K562 (cell line): ENCODE measurements around a stretch of chr9.

GRCh38 chr9:6640174-6640531 lies 5.4 kb downstream of the GLDC start:
- RAMPAGE, long total RNA = no peak
- RRBS = no CpG with 5 or more reads among the region's 7 CpGs
PRO-cap:
- standard = no peak
- CoPRO, capped RNA only, 2 experiments = no peak in any of the 2 experiments
- CoPRO, capped and uncapped RNA, 2 experiments = no peak in any of the 2 experiments
- CoPRO, uncapped RNA only, 2 experiments = no peak in any of the 2 experiments
CAGE:
- cytosol, long polyA plus RNA = no peak
- long polyA plus RNA = no peak
- nucleolus, long total RNA = no peak
- nucleus, long polyA plus RNA = no peak

- RAMPAGE, long total RNA = no peak
- RRBS = no CpG with 5 or more reads among the region's 13 CpGs
PRO-cap:
- standard = no peak
- CoPRO, capped RNA only, 2 experiments = no peak in any of the 2 experiments
- CoPRO, capped and uncapped RNA, 2 experiments = no peak in any of the 2 experiments
- CoPRO, uncapped RNA only, 2 experiments = no peak in any of the 2 experiments
CAGE:
- cytosol, long polyA plus RNA = no peak
- long polyA plus RNA = no peak
- nucleolus, long total RNA = no peak
- nucleus, long polyA plus RNA = no peak
Measured at GRCh38 chr9:6644540-6645013, 952 bp downstream of the GLDC start.

- RAMPAGE, long total RNA = no peak
- RRBS = no CpG with 5 or more reads among the region's 5 CpGs
PRO-cap:
- standard = no peak
- CoPRO, capped RNA only, 2 experiments = no peak in any of the 2 experiments
- CoPRO, capped and uncapped RNA, 2 experiments = no peak in any of the 2 experiments
- CoPRO, uncapped RNA only, 2 experiments = no peak in any of the 2 experiments
CAGE:
- cytosol, long polyA plus RNA = no peak
- long polyA plus RNA = no peak
- nucleolus, long total RNA = no peak
- nucleus, long polyA plus RNA = no peak
Measured at GRCh38 chr9:6787943-6788514, 30.3 kb downstream of the KDM4C start.

DNA sequence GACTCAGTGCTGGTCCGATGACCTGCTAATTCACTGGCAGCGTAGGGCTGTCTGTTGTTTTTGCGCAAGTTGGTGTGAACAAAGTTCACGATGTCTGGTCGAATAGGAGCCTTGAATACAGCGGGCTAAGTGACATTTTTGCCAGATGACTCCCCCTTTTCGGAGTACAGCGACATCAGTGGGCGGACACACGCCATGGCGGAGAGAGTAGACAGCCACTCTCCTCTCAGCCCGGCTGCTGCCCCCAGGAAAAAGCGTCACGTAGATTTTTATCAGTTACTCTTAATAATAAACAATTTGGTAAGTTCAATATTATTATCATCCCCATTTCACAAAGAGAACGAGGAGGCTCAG lies 321.5 kb downstream of the DMAC1 start:
- RAMPAGE, long total RNA = no peak
- RRBS = no CpG with 5 or more reads among the region's 15 CpGs
PRO-cap:
- standard = no peak
- CoPRO, capped RNA only, 2 experiments = no peak in any of the 2 experiments
- CoPRO, capped and uncapped RNA, 2 experiments = no peak in any of the 2 experiments
- CoPRO, uncapped RNA only, 2 experiments = no peak in any of the 2 experiments
CAGE:
- cytosol, long polyA plus RNA = start-site peak on the minus strand centred at position 243 of the sequence, 7 bp wide, 37 and 59 reads in 2 replicates
- long polyA plus RNA = no peak
- nucleolus, long total RNA = no peak
- nucleus, long polyA plus RNA = no peak

DNA sequence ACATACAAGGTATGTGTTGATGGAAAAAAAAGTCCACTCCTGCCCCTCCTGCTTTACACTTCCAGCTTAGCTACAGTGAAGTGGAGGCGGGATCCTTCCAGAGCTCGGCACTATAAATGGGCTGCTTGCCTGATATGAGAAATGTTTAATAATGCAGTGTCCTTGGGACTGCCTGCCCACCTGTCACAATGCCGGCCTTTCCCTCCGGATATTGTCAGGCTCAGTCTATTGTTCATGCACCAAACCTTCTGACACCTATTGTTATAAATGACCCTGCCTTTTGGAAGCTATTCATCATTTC lies 146.4 kb downstream of the DMAC1 start:
- RAMPAGE, long total RNA = no peak
- RRBS = no CpG with 5 or more reads among the region's 4 CpGs
PRO-cap:
- standard = no peak
- CoPRO, capped RNA only, 2 experiments = no peak in any of the 2 experiments
- CoPRO, capped and uncapped RNA, 2 experiments = no peak in any of the 2 experiments
- CoPRO, uncapped RNA only, 2 experiments = no peak in any of the 2 experiments
CAGE:
- cytosol, long polyA plus RNA = no peak
- long polyA plus RNA = no peak
- nucleolus, long total RNA = no peak
- nucleus, long polyA plus RNA = no peak

DNA sequence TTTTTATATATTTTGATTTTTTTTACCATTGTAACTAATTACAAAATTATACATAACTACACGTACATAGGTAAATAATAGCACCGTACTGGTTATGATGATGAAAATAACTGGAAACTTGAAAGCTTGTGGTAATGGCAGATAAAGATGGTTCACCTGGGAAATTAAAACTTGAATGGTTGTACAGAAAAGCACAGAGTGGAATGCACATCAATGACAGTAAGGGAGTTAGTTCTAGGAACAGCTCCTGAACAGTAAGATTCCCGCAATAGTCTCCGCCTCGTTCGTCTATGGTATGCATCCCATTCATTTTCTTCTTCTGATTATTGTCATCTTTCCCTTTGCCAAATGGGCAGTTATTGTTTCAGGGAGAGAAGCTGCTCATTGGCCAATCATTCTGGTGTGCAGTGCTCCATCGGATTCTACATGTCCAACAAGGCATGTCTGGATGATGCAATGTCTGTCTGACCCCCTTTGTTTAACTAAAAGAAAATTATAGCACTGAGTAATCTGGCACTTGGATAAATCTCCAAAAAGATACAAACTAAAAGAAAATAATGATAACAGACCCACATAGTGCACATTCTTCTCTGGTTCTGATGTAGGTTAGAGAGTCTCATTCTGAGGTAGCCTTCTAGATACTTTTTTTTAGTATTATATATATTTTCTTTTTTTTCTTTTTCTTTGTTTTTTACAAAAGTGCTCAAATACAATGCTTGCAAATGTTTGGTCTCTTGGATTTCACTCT lies 515.6 kb upstream of the DMAC1 start:
- RAMPAGE, long total RNA = no peak
- RRBS = no CpG with 5 or more reads among the region's 7 CpGs
PRO-cap:
- standard = no peak
- CoPRO, capped RNA only, 2 experiments = no peak in any of the 2 experiments
- CoPRO, capped and uncapped RNA, 2 experiments = no peak in any of the 2 experiments
- CoPRO, uncapped RNA only, 2 experiments = no peak in any of the 2 experiments
CAGE:
- cytosol, long polyA plus RNA = no peak
- long polyA plus RNA = no peak
- nucleolus, long total RNA = no peak
- nucleus, long polyA plus RNA = no peak

DNA sequence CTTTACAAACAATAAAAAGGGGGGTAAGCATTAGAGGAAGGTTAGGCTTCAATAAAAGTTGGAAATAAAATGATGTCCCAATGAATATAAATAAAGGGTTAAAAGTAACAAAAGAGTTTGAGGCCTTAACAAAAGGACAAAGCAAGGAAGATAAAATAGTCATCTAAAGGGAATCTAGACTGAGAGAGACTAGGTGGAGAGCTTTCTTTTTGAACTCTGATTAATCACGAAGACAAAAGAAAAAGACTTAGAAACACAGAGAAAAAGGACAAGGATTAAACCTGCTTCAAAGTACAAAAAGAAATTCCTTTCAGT lies 813.2 kb downstream of the PTPRD start:
- RAMPAGE, long total RNA = no peak
- RRBS = no CpG with 5 or more reads among the region's 1 CpG
PRO-cap:
- standard = no peak
- CoPRO, capped RNA only, 2 experiments = no peak in any of the 2 experiments
- CoPRO, capped and uncapped RNA, 2 experiments = no peak in any of the 2 experiments
- CoPRO, uncapped RNA only, 2 experiments = no peak in any of the 2 experiments
CAGE:
- cytosol, long polyA plus RNA = no peak
- long polyA plus RNA = no peak
- nucleolus, long total RNA = no peak
- nucleus, long polyA plus RNA = no peak

DNA sequence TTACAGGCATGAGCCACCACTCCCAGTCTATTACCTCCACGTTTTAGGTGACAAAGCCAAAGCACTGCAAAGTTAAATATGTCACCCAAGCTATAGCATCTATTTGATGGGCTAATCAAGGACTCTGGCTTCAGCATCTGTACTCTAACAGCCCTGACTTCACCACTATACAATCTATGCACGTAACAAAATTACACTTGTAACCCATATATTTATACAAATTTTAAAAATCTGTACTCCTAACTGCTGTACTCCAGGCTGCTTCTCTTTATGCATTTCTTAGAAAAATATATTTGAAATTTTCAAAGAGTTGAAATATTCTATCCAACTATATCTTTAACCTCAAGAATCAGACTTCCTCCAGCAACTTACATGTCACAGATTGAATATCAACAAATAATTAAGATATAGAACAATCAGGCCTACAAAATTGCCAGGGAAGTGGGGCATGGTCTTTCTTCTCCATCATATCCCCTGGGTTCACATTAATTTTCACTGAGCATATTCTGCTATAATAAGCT lies 248.5 kb downstream of the PTPRD start:
- RAMPAGE, long total RNA = no peak
- RRBS = no CpG with 5 or more reads among the region's 2 CpGs
PRO-cap:
- standard = no peak
- CoPRO, capped RNA only, 2 experiments = no peak in any of the 2 experiments
- CoPRO, capped and uncapped RNA, 2 experiments = no peak in any of the 2 experiments
- CoPRO, uncapped RNA only, 2 experiments = no peak in any of the 2 experiments
CAGE:
- cytosol, long polyA plus RNA = no peak
- long polyA plus RNA = no peak
- nucleolus, long total RNA = no peak
- nucleus, long polyA plus RNA = no peak

GRCh38 chr9:11064813-11065421 lies 452.1 kb upstream of the PTPRD start:
- RAMPAGE, long total RNA = start-site peak on the minus strand at chr9:11065009-11065035, 183 and 64 reads in 2 replicates
- RRBS = no CpG with 5 or more reads among the region's 13 CpGs
PRO-cap:
- standard = bidirectional peak, plus-strand start at chr9:11065270, minus-strand start at chr9:11065023
- CoPRO, capped RNA only, 2 experiments = peak in 1 of 2 experiments; most common plus-strand start chr9:11065270 (in 1); most common minus-strand start chr9:11065020 (in 1)
- CoPRO, capped and uncapped RNA, 2 experiments = peak in 2 of 2 experiments; most common plus-strand start chr9:11065270 (in 2); most common minus-strand start chr9:11065034 (in 2)
- CoPRO, uncapped RNA only, 2 experiments = peak in 2 of 2 experiments; most common plus-strand start chr9:11065270 (in 1); most common minus-strand start chr9:11065031 (in 1)
CAGE:
- cytosol, long polyA plus RNA = no peak
- long polyA plus RNA = no peak
- nucleolus, long total RNA = no peak
- nucleus, long polyA plus RNA = start-site peak on the minus strand at chr9:11065023-11065085, 200 and 265 reads in 2 replicates

DNA sequence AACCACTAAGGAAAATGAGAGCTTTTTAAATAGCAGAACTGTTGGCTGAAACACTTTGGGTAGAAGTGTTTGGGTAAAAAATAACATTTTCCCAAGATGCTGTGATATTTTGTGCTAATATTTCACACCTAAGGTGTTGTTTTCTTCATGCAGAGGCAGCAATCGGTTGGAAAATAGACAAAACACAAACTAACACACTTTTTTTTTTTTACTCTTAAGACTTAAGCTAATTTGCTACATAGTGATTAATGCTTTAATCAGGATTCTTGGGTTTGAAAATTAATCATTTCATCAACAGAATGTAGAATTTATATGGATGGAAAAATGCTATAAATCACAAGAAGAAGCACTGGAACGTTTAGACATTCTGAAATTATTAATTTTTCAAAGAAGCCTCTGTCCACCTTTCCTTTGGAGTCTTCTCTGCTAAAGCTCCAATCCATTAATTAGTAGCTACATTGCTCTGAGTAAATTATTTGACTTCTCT lies 70.8 kb upstream of the TYRP1 start:
- RAMPAGE, long total RNA = no peak
- RRBS = no CpG with 5 or more reads among the region's 2 CpGs
PRO-cap:
- standard = no peak
- CoPRO, capped RNA only, 2 experiments = no peak in any of the 2 experiments
- CoPRO, capped and uncapped RNA, 2 experiments = no peak in any of the 2 experiments
- CoPRO, uncapped RNA only, 2 experiments = no peak in any of the 2 experiments
CAGE:
- cytosol, long polyA plus RNA = no peak
- long polyA plus RNA = no peak
- nucleolus, long total RNA = no peak
- nucleus, long polyA plus RNA = no peak

- RAMPAGE, long total RNA = no peak
- RRBS = no CpG with 5 or more reads among the region's 7 CpGs
PRO-cap:
- standard = no peak
- CoPRO, capped RNA only, 2 experiments = no peak in any of the 2 experiments
- CoPRO, capped and uncapped RNA, 2 experiments = no peak in any of the 2 experiments
- CoPRO, uncapped RNA only, 2 experiments = no peak in any of the 2 experiments
CAGE:
- cytosol, long polyA plus RNA = no peak
- long polyA plus RNA = no peak
- nucleolus, long total RNA = no peak
- nucleus, long polyA plus RNA = no peak
Measured at GRCh38 chr9:12695358-12695991, 2.3 kb downstream of the TYRP1 start.

DNA sequence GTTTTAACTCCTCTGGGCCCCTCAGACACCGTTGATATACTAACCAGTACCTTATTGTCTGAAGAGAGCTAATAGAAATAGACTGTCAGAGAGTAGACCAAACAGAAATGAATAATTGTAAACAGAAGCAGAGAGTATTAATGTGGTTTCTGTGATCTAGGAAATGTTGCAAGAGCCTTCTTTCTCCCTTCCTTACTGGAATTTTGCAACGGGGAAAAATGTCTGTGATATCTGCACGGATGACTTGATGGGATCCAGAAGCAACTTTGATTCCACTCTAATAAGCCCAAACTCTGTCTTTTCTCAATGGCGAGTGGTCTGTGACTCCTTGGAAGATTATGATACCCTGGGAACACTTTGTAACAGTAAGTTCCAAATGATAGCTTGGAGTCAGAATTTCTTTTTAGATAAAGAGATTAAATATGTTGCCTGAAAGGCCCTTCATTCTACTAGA lies 5.1 kb downstream of the TYRP1 start:
- RAMPAGE, long total RNA = no peak
- RRBS = no CpG with 5 or more reads among the region's 4 CpGs
PRO-cap:
- standard = no peak
- CoPRO, capped RNA only, 2 experiments = no peak in any of the 2 experiments
- CoPRO, capped and uncapped RNA, 2 experiments = no peak in any of the 2 experiments
- CoPRO, uncapped RNA only, 2 experiments = no peak in any of the 2 experiments
CAGE:
- cytosol, long polyA plus RNA = no peak
- long polyA plus RNA = no peak
- nucleolus, long total RNA = no peak
- nucleus, long polyA plus RNA = no peak

DNA sequence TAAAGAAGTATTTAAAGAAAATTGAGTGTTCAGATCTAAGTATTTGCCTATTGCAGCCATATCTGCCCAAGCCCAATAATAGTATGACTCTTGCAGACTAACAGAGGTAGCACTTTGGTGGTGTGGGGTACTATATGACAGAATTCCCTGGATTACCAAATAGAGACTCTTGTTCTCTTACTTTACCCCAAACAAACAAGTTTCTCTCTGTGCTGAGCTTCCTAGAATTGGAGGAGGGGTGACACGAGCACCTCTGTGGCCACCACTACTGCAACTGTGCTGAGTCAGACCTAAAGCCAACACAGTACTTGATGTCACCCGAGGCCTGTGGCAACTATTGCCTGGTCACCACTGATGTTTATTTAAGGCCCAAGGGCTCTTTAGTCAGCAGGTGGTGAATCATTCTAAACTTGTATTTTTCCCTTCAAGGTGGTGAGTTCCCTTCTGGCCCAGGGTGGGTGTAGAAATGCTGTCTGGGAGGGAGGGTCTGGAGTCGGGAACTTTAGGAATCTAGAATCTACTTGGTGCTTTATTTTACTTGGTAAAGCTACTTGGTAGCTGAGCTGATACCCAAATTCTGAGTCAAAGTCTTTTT lies 9.6 kb downstream of the LURAP1L start:
- RAMPAGE, long total RNA = no peak
- RRBS = no CpG with 5 or more reads among the region's 3 CpGs
PRO-cap:
- standard = no peak
- CoPRO, capped RNA only, 2 experiments = no peak in any of the 2 experiments
- CoPRO, capped and uncapped RNA, 2 experiments = no peak in any of the 2 experiments
- CoPRO, uncapped RNA only, 2 experiments = no peak in any of the 2 experiments
CAGE:
- cytosol, long polyA plus RNA = no peak
- long polyA plus RNA = no peak
- nucleolus, long total RNA = no peak
- nucleus, long polyA plus RNA = no peak

DNA sequence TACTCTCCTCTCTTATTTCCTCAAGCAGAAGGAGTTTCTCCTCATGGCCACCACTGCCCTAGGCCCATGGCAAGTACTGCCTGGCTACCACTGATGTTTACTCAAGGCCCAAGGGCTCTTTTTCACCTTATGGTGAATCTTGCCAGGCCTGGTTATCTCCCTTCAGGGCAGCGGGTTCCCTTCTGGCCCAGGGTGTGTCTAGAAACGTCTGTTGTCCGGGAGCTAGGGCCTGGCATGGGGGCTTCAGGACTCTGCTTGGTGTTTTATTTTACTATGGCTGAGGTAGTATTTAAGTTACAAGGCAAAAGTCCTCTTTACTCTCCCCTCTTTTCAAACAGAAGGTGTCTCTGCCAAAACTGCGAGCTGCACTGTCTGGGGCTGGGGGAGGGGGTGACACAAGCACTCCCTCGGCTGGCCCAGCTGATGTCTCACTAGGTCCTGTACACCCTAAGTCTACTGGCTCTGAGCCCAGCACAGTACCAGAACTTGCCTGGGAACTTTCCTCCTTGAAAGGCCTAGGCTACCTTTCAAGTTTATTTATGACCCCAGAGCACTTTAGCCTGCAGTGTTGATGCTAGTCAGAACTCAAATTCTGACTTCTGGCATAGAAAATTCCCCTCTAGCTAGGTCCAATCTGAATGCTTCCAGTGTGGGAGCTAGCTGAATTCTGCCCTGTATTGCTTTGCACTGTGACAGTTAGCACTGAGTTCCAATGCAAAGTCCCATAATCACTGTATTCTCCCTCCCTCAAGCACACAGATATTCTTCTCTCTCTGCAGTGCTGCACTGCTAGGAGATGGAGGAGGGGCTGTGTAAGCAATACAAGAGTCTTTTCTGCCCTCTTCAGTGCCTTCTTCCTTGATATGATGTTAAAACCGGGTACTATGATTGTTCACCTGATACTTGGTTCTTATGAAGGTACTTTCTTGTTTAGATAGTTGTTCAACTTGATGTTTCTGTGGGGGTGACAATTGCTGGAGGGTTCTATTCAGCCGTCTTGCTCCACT lies 10.4 kb downstream of the LURAP1L start:
- RAMPAGE, long total RNA = no peak
- RRBS = no CpG with 5 or more reads among the region's 7 CpGs
PRO-cap:
- standard = no peak
- CoPRO, capped RNA only, 2 experiments = no peak in any of the 2 experiments
- CoPRO, capped and uncapped RNA, 2 experiments = no peak in any of the 2 experiments
- CoPRO, uncapped RNA only, 2 experiments = no peak in any of the 2 experiments
CAGE:
- cytosol, long polyA plus RNA = no peak
- long polyA plus RNA = no peak
- nucleolus, long total RNA = no peak
- nucleus, long polyA plus RNA = no peak

GRCh38 chr9:13037795-13038501 lies 241.5 kb downstream of the MPDZ start:
- RAMPAGE, long total RNA = start-site peak on the minus strand at chr9:13038035-13038082, 55 and 24 reads in 2 replicates
- RRBS = no CpG with 5 or more reads among the region's 39 CpGs
PRO-cap:
- standard = unidirectional peak, plus-strand start at chr9:13037873
- CoPRO, capped RNA only, 2 experiments = no peak in any of the 2 experiments
- CoPRO, capped and uncapped RNA, 2 experiments = no peak in any of the 2 experiments
- CoPRO, uncapped RNA only, 2 experiments = no peak in any of the 2 experiments
CAGE:
- cytosol, long polyA plus RNA = no peak
- long polyA plus RNA = no peak
- nucleolus, long total RNA = no peak
- nucleus, long polyA plus RNA = no peak

- RAMPAGE, long total RNA = no peak
- RRBS = no CpG with 5 or more reads among the region's 4 CpGs
PRO-cap:
- standard = no peak
- CoPRO, capped RNA only, 2 experiments = no peak in any of the 2 experiments
- CoPRO, capped and uncapped RNA, 2 experiments = no peak in any of the 2 experiments
- CoPRO, uncapped RNA only, 2 experiments = no peak in any of the 2 experiments
CAGE:
- cytosol, long polyA plus RNA = no peak
- long polyA plus RNA = no peak
- nucleolus, long total RNA = no peak
- nucleus, long polyA plus RNA = no peak
Measured at GRCh38 chr9:13219446-13219977, 60.0 kb downstream of the MPDZ start.

GRCh38 chr9:13432945-13433392 lies 153.5 kb upstream of the MPDZ start:
- RAMPAGE, long total RNA = no peak
- RRBS = no CpG with 5 or more reads among the region's 4 CpGs
PRO-cap:
- standard = no peak
- CoPRO, capped RNA only, 2 experiments = no peak in any of the 2 experiments
- CoPRO, capped and uncapped RNA, 2 experiments = no peak in any of the 2 experiments
- CoPRO, uncapped RNA only, 2 experiments = no peak in any of the 2 experiments
CAGE:
- cytosol, long polyA plus RNA = no peak
- long polyA plus RNA = no peak
- nucleolus, long total RNA = no peak
- nucleus, long polyA plus RNA = no peak

DNA sequence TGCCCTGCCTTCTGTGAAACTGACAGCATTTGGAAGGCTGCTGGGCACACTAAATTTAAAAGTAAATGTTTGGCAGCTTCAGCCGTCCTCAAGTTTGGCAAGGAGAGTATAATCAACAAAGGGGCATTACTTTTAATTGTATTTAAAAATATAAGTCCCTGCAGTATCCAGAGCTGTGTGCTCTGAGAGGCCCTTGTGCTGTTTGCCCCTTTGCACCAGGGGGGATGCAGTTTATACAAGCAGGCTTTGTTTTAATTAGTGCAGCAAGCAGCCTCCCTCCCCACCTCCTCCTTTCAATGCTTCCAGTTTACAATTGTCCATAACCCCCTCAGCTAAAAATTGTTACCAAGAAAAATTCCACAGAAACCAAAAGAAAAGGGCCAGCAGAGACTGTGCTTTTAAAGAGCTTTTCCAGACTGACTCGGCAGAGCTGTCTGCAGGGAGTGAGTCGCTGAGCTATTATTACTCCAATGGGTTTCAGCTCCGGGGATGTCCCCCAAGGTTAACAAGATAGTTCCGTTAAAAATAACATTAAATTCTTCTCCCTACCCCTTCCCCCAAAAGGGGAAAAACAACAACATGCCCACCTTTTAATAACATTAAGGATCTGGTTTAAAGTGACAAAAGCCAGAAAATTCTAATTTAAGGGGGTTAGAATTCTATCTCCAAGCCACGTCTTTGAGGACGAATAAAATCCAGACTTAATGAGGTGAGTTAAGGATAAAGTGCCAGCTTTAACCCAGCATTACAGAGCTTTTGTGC lies 328.6 kb upstream of the MPDZ start:
- RAMPAGE, long total RNA = no peak
- RRBS = no CpG with 5 or more reads among the region's 7 CpGs
PRO-cap:
- standard = no peak
- CoPRO, capped RNA only, 2 experiments = no peak in any of the 2 experiments
- CoPRO, capped and uncapped RNA, 2 experiments = no peak in any of the 2 experiments
- CoPRO, uncapped RNA only, 2 experiments = no peak in any of the 2 experiments
CAGE:
- cytosol, long polyA plus RNA = no peak
- long polyA plus RNA = no peak
- nucleolus, long total RNA = no peak
- nucleus, long polyA plus RNA = no peak

DNA sequence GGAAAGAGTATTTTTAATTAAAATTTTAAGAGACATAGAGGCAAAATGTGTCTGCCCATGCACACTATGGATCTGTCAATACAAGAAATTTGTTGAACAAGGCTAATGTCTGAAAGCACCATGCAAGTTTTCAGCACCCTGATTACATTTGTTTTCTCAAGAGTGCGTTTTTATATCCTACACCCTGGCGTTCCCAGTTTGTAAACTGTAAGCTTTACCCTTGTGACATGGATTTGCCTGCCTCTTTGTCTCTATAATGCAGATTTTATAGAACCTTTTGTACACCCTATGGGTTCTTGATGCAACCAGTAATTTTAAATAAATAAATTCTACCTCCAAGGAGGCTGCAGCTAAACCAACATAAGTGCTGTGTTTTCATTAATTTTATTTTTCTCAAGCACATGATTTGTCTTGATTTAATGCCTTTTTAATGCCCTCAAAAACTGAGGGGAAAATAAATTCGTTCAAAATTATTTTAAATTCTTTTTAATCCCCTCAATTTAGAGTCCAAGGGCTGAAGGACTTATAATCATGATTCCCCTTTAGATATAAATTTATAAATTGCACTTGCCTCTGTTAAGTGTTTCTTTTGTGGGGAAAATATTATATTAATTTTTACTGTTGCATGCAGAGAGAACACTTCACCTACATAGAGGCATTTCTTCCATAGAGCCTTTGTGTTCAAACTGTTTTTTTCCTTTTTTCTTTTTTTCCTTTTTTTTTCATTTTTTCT lies 226.9 kb downstream of the NFIB start:
- RAMPAGE, long total RNA = no peak
- RRBS = no CpG with 5 or more reads among the region's 3 CpGs
PRO-cap:
- standard = no peak
- CoPRO, capped RNA only, 2 experiments = no peak in any of the 2 experiments
- CoPRO, capped and uncapped RNA, 2 experiments = no peak in any of the 2 experiments
- CoPRO, uncapped RNA only, 2 experiments = no peak in any of the 2 experiments
CAGE:
- cytosol, long polyA plus RNA = no peak
- long polyA plus RNA = no peak
- nucleolus, long total RNA = no peak
- nucleus, long polyA plus RNA = no peak